Fibroblast of the aortic adventitia (primary cell): ENCODE measurements around the gene TP53TG5.

GRCh38 chr20:43915361-43915915 is 786 bp downstream of the TOX2 start:
- CAGE, long polyA plus RNA = no peak

DNA sequence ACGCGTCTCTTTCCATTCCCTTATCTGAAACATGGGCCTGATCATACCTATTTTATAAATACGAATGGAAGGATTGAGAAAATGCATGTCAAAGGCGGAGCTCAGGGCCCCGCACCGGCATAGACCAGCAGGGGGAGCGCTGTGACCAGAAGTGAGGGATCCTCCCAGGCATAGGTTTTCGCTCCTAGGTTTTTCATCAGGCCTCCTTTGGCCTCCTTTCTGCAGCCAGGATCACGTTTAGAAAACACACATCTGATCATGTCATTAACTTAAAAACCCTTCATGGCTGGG is 70.3 kb downstream of the JPH2 start:
- CAGE, long polyA plus RNA = no peak

GRCh38 chr20:44137031-44138052 is 49.6 kb downstream of the JPH2 start:
- CAGE, long polyA plus RNA = no peak

- CAGE, long polyA plus RNA = no peak
These were observed 11.8 kb downstream of the JPH2 start for GRCh38 chr20:44175198-44175661.

DNA sequence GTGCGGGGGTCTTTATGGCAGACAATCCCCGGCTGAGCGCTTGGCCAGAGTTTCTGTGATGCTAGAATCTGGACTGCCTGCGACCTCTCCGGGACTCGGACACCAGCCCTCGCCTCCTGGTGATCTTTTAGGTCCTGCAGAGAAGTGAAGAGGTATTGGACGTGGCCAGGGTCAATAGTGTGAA is 526 bp upstream of the OSER1 start:
- CAGE, long polyA plus RNA = no peak

DNA sequence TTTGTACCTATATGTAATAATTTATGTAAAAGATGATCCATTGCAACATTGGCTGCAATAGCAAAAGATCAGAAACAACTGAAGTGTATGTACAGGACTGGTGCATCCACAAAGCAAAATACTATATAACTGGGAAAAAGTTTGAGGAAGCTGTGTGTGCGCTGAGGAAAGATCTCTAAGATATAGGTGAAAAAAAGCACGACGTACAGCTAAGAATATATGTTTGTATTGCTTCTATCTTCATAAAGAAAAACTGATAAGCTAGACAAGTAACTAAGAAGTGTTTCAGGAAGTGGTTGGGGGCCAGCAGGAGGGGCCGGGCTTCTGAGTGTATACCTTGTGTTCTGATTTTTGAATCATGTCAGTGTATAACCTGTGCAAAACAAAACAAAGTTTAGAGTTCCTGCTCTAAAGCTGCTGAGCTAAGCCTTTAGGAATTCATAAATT is 7.8 kb upstream of the OSER1 start:
- CAGE, long polyA plus RNA = no peak

GRCh38 chr20:44351655-44352651 is 3.5 kb upstream of the HNF4A start:
- CAGE, long polyA plus RNA = no peak

DNA sequence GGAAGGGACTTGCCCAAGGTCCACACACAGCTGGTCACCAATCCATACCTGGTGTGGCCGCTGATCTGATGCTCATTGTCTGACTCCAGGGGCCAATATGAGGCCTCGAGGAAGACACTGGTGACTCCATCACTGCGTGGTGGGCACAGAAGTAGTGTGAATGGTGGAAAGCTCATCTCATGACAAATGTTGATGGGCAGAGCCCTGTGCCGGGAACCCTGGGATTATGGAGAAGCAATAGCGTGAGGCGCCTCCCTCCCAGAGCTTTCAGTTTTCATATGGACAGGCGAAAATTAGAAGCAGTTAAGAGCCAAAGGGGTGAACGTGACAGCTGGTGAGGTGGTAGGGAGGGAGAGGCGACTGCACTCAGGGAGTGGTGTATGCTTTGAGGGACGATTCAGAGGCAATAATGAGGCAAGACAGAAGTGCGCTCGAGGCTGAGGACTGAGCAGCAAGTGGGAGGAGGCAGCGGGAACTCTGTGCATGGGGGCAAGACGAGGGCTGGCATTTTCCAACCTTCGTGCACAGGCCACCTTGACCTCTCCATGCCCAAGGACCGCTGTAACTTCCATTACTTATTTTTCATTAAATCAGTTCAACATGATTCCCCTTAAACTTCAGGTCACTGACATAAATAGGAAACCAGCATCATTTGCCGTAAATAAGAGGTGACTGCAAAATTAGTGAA is 39.2 kb upstream of the TTPAL start:
- CAGE, long polyA plus RNA = no peak

DNA sequence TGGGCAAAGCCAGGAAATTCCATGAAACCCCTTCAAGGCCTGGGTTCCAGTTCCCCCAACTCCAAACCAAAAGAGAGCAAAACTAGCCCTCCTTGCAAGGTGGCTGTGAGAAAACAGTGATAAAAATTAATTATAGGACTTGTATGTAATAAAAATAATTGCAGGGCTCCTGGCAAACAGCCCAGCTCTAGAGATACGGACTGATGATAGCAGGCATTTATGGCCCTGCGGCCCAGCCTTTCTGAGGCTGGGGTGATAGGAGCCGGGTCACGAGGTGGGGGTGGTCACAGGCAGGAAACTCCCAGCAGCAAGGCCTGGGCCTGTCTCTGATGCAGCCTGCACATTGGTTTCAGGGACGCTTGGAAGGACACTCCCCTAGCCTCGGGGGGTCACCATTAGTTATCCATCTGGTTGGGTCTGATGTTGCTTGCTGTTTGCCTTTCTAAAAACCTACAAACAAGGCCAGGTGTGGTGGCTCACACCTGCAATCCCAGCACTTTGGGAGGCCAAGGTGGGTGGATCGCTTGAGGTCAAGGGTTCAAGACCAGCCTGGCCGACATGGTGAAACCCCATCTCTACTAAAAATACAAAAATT is 18.6 kb upstream of the TTPAL start:
- CAGE, long polyA plus RNA = no peak

GRCh38 chr20:44610695-44610973 is 28.3 kb downstream of the PKIG start:
- CAGE, long polyA plus RNA = no peak

DNA sequence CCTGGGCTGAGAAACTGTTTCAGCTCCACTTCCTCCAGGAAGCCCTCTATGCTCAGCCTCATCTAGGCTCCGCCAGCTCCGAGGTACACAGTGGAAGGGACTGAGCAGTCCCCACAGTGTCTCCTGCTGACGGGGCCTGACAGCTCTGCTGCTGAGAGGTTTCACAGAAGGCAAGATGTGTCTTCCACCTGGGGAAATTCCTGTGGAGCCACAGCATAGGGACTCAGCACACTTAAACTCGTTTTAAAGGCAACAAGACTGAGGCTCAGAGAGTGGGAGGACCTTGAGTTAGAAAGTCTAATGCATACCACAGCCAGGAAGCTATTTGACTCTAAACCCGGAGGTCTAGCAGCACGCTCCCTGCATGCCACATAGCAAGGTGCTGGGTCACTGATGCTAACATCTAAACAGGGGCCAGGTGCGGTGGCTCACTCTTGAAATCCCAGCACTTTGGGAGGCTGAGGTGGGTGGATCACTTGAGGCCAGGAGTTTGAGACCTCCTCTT is 6.8 kb downstream of the ADA start:
- CAGE, long polyA plus RNA = no peak

DNA sequence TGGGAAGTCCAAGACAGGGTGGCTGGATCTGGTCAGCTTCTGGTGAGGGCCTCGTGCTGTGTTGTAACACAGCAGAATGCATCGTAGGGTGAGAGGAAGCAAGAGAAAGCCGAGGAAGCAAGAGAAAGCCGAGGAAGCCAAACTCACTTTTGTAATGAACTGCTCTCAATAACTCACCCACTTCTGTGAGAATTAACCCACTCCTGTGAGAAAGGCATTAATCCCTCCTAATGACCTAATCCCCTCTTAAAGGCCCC is 9.3 kb upstream of the ADA start:
- CAGE, long polyA plus RNA = no peak

- CAGE, long polyA plus RNA = no peak
These were observed 20.1 kb upstream of the ADA start for GRCh38 chr20:44671621-44671883.

GRCh38 chr20:44738870-44739303 is 6.8 kb upstream of the KCNK15 start:
- CAGE, long polyA plus RNA = no peak

- CAGE, long polyA plus RNA = no peak
These were observed 6.1 kb upstream of the PABPC1L start for GRCh38 chr20:44903669-44904280.

GRCh38 chr20:45056349-45057292 is 44.3 kb downstream of the KCNS1 start:
- CAGE, long polyA plus RNA = no peak

DNA sequence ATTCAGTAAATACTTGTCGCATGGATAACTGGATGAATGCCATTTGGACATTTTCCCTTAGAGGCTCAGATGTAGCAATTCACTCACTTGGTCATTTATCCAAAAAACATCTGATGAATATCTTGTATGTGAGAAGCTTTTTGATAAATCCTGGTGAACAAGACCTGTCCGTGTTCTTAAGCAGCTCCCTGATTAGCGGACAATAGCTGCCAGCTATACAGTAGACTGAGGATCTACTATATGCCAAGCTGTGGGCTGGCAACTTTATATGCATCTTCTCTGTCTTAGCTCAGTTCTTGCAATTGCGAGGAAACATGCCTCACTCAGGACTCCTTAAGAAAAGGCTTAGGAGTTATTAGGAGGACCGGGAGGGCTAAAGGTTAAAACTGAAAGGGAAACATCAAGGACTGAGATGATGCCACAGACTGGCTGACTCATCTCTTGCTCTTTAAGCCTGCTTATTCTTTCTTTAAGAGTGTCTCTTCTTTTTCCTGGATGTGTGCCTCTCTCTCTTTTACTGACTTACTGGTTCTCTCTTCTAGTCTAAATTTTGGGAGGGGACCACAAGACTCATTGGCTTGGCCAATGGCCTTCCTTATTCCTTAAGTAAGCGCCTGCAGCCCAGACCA is 6.9 kb upstream of the SDC4 start:
- CAGE, long polyA plus RNA = no peak

GRCh38 chr20:45358891-45359771 is 3.8 kb upstream of the SYS1 start:
- CAGE, long polyA plus RNA = no peak

DNA sequence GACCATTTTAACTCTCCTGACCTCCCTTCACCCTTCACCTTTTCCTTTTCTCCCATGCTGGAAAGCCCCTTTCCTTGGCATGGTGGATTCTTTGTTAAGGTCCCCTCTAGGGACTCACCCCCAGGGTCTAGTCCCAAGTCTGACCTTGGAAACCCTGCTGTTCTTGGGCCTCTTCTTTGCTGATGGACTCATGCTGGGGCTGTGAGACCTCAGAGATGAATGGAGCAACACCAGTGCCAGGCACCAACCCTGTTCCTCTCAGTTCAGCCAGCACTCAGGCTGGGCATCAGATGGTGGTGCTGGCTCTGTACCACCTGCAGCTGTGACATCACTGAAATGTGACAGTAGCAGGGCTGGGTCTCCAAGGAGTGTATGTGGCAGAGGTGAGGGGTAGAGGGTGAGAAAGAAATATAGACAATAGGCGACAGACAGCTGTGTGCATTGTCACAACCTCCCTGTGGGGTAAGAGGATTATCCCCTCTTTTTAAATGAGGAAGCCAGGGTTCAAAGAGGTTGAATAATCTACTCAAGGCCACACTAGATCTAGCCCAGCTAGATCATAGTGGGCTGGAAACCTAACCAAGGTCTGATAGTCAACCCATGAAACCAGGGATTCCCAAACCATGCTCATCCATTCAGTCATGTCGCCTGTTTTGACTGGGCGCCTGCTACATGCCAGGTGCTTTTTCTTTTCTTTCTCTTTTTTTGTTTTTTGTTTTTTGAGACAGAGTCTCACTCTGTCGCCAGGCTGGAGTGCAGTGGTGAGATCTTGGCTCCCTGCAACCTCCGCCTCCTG is at the start of gene TP53TG5:
TP53TG5 (minus strand) TSS at position 281 of the 796 bp plus-strand sequence.
- CAGE, long polyA plus RNA = no peak

GRCh38 chr20:45408767-45409090 is 640 bp downstream of the DBNDD2 start:
- CAGE, long polyA plus RNA = no peak